ENCODE measurements around the gene MTPAP.

DNA sequence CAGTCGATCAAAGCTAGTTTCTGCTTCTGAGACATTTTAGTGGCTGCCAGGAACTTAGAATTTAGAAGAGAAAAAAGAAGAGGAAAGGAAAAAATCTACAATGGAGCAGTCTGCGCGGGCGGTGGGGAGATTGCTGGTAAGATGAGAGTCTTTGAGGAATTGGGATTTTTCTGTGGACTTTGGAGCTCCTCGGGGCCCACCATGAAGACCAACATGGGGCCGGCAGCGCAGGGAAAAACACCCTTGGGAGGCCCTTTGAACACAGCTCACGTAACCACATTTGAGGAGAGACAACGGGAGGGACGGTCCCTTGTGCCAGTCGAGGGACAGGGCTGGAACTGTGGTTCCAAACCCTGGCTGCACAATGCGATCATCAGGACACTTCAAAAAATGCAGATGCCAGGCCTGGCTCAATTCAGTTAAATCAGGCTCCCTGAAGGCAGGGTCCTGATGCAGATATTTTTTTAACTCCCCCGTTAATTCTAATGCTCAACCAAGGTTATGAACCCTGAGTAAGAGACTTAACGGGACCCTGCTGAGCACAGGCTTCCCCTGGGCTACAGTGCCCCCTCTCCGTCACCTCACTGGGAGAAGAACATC, 30.3 kb downstream of the LYZL1 start:
- RRBS, result no CpG with 5 or more reads among the region's 15 CpGs

DNA sequence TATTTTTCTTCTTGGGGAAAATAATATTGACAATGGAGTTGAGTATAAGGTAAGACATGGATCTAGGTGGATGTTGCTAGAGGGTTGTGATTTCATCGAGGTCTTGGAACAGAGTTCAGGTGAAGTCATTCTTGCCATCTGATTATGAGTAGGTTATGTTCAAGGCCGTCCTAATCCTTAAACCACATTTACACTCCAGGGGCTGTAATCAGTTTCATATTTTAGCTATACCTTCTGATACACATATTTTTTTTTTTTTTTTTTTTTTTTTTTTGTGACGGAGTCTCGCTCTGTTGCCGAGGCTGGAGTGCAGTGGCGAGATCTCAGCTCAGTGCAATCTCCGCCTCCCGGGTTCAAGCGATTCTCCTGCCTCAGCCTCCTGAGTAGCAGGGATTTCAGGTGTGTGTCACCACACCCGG, 121.6 kb downstream of the LYZL1 start:
- RRBS, result no CpG with 5 or more reads among the region's 10 CpGs

GRCh38 chr10:29426398-29427033, 137.6 kb downstream of the LYZL1 start:
- RRBS, result no CpG with 5 or more reads among the region's 3 CpGs

DNA sequence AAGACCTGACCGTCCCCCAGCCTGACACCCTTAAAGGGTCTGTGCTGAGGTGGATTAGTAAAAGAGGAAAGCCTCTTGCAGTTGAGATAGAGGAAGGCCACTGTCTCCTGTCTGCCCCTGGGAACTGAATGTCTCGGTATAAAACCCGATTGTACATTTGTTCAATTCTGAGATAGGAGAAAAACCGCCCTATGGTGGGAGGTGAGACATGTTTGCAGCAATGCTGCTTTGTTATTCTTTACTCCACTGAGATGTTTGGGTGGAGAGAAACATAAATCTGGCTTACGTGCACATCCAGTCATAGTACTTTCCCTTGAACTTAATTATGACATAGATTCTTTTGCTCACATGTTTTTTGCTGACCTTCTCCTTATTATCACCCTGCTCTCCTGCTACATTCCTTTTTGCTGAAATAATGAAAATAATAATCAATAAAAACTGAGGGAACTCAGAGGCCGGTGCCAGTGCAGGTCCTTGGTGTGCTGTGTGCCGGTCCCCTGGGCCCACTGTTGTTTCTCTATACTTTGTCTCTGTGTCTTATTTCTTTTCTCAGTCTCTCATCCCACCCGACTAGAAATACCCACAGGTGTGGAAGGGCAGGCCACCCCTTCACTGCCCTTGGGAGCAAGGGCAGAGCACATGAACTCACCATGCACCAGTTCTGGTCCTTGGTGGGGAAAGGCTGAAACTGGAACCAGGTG, 138.4 kb downstream of the LYZL1 start:
- RRBS, result no CpG with 5 or more reads among the region's 8 CpGs

GRCh38 chr10:29465305-29465797, 169.4 kb downstream of the SVIL start:
- RRBS, result no CpG with 5 or more reads among the region's 12 CpGs

DNA sequence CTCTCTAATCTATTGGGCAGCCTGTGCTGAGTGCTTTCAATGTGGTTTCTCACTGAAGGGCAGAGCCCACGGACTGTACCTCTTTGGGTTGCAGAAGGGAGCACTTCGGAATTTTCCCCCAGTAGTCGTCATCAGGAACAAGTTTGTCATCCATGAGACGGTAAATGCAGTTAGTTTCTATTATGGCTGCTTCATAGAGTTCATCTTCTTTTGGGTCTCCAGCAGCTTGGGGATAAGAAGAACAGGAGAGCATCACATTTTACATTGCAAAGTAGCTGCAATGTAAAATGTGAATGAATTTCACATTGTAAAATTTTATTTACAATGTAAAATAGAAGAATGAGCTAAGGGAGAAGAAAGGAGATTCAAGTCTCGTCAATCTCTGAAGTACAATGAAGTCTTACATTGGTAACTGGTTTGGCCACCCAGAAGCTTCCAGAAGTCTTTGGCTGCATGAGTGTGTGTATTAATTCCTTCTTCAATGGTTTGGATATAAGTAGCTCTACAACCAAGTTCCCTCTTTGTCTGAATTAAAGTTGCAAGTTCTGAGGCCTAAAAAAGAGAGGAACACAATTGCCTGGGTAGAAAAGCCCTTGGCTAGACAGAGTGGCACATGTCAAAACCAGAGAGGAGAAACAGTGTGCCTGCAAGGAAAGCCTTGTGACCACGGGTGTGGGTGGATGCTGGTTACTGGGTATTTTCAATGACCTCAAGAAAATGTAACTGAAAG, 148.6 kb downstream of the SVIL start:
- RRBS, result no CpG with 5 or more reads among the region's 6 CpGs

DNA sequence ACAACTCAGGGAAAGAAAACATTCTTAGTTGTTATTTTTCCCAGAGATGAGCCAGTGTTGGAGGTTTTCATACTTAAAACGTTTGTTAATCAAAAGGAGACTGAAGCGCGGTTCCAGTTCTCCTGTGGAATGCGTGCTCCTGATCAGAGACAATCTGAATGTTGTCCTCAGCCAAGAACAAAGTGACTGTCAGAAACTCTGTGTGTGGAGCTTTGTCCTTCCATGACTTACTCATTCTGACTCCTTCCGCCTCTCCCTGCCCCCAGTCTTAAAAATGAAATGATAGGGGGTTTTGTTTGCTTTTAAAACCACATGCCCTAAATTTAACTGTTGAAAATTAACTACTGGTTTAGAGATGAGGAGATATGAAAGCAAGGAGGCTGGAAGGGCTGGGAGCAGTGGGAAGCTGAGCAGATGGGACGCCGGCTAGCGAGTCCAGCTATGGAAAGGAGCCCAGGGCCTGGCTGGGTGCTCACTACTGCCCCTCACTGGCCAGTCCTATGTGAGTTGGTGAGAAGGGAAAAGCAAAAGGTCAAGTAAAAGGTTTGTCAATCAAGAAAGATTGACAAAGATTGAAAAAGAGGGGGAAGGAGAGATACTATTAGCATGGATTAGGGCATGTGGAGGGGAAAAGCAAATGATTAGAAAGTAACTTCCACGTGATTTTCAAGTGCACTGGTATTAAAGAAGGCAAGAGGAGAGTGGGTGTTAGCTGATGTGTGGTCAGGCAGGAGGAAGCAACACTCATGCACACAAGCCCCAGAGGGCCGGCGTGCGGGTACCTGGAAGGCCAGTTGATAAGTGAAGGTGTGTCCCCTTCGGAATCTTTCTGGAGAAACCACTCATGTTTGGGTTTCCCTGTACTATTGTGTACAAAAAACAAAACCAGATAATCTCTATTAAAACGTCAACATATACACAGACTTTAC, 99.3 kb downstream of the SVIL start:
- RRBS, result no CpG with 5 or more reads among the region's 14 CpGs

DNA sequence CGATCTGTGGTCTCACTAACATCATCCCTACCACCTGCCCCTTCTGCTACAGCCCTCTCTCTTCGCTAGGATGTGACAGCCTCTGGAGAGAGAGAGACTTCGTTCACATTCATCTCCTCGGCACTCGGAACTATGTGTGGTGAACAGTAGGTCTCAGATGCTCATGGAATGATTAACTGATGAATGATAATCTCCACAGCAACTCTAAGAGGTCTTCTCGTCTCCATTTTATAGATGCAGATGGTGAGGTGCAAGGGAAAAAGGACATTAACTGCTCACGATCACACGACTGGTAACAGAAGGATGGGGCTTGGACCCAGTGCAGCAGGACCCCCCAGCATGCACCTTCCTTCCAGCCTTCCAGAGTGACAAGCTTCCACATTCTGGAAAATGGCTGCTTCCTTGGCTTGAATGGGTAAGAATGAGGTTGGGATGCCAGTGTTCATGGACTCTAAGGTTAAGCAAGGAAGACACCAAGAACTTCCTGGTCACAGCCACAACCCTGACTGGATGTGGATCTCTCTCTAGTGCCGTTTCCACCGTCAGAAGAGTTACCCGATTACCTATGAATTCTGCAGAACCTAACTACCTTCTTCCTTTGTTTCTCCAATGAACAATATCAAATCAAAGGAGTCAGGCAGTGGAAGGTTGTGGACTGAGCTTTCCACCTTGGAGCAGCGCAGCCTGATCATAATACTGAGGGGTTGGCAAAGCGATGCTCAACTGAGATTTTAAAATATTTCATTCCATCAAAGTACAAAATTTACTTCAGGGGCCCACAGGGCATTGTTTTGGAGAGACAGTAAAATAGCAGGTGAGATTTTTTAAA, 94.3 kb downstream of the SVIL start:
- RRBS, result no CpG with 5 or more reads among the region's 13 CpGs

DNA sequence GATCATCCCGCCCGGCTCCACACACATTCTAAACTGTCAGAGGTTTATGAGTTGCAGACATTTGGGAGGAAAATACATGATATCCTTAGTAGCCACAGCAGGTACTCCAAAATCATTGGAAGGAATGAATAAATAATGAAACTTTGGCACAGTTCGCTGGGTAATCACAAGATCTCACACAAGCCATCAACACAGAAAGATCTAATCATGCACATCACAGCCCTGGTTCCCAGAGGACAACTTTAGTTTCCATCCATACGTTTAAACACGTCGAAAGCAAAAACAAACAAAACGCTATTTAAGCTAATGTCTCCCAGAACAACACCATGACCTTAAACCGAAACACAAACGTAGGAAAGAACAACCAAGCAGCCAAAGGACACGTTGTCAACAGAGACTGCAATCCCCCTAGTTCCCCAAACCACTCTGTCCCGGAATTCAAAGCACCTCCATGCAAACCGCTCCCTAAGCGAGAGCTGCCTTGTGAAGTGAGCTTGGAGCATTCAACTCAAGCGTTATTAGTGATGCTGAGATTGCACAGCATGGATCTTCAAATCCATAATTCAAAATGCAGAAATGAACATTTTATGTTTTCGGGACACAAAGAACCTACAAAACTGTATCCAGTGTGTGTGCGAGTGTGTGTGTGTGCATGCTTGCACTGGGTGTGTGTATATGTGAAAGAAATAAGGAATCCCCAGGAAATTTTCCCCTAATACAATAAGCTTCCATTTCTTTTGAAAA, 12.2 kb downstream of the SVIL start:
- RRBS, result no CpG with 5 or more reads among the region's 16 CpGs

DNA sequence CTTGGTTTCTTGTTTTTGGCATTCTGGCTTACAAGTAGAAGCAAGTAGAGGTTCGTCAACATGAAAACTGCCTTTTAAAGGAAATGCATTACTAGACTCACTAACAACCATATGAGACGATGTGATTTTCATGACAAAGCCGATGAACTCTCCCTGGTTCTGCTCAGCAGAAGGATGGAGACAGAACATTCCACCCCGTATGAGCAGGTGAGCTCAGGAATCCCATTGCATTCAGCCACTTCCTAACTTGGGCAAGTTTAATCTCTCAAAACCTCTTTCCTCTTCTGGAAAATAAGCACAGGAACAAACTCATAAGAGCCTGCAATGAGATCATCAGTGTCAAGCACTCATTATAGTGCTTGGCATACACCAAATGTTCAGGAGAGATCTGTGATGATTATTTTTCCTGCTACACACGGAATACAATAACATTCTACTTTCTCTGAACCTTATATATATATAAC, 57.4 kb upstream of the SVIL start:
- RRBS, result no CpG with 5 or more reads among the region's 5 CpGs

GRCh38 chr10:29811669-29812577, 177.2 kb upstream of the SVIL start:
- RRBS, result no CpG with 5 or more reads among the region's 9 CpGs

DNA sequence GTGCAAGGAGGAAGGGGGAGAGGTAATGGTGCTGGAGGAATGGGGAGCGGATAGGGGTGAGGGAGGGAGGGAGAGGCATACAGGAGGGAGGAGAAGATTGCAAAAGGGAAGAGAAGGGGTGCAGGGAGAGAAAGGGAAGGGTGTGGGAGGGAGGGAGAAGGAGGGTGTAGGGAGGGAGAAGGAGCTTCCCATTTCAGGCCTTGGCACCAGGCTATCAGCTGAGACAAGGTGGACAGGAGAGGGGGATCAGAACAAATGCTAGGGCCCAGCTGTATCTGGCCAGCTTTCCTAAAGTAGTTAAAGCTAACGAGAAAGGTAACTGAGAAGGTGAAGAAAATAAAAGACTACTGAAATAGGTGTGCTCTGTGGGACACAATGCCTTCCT, 204.2 kb upstream of the SVIL start:
- RRBS, result no CpG with 5 or more reads among the region's 2 CpGs

- RRBS, result no CpG with 5 or more reads among the region's 8 CpGs
Observed at GRCh38 chr10:29956316-29957005, 102.9 kb downstream of the JCAD start.

GRCh38 chr10:30151977-30152591, 92.7 kb upstream of the JCAD start:
- RRBS, result no CpG with 5 or more reads among the region's 10 CpGs

- RRBS, result no CpG with 5 or more reads among the region's 9 CpGs
Observed at GRCh38 chr10:30187881-30188471, 128.6 kb upstream of the JCAD start.

- RRBS, result no CpG with 5 or more reads among the region's 12 CpGs
Observed at GRCh38 chr10:30188472-30189017, 129.2 kb upstream of the JCAD start.

DNA sequence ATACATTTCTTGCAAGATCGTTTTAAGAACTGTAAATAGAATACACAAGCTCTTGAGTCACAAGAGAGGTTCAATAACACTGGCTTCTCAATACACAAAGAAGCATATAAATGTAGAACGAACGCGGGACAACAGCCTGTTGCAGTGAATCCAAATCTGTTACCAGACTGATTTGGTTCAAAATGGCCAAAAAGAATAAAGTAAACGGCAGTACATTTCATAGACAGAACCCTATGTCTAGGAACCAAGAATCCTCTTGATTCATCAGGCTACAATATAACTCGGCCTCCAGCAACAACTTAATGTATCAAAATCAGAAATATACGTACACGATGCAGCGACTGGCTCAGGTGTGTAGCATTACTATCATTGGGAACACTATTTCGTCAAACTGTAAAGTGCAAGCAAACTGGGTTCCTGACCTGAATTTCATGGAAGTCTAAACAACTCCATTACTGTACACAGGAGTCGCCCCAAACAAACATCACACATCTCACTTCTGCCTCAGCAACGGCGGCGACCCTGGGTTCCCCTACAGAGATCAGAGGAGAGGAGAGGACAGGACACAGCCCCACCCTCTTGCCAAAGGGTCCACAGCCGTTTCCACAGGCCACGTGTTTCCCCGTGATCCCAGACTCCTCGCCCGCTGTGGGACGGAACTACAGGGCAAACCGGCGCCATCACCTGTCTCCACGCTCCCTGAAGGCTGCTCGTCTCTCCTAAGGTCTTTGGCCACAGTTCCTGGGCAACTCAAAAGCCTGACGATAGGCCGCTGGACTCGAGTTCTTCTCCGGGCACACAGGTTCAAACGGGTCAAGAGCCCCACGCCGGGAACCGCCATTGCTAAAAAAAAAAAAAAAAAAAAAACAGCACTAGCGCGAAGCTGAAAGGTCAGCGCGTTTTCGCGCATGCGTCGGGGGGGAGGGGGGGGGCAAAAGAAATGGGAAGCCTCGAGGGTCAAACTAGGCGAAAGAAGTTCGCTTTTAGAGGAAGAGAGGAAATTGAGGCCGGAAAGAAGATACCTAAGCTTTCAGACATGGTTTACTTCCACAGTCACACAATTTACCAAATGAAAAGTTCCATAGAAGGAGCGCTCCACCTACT, at the start of gene MTPAP:
TSS of gene MTPAP (minus strand) at position 844 of the 1,104 bp plus-strand sequence.
- RRBS, result no CpG with 5 or more reads among the region's 45 CpGs

GRCh38 chr10:30420748-30421183, 13.2 kb upstream of the MAP3K8 start:
- RRBS, result no CpG with 5 or more reads among the region's 1 CpG

- RRBS, result no CpG with 5 or more reads among the region's 4 CpGs
Observed at GRCh38 chr10:30442668-30443255, 8.8 kb downstream of the MAP3K8 start.

GRCh38 chr10:30791178-30791743, 161.7 kb upstream of the LYZL2 start:
- RRBS, result no CpG with 5 or more reads among the region's 6 CpGs